Suprapubic skin (tissue), 4 donors: Measurements from ENCODE around the genes C20orf144, TP53INP2 and MMP24.

DNA sequence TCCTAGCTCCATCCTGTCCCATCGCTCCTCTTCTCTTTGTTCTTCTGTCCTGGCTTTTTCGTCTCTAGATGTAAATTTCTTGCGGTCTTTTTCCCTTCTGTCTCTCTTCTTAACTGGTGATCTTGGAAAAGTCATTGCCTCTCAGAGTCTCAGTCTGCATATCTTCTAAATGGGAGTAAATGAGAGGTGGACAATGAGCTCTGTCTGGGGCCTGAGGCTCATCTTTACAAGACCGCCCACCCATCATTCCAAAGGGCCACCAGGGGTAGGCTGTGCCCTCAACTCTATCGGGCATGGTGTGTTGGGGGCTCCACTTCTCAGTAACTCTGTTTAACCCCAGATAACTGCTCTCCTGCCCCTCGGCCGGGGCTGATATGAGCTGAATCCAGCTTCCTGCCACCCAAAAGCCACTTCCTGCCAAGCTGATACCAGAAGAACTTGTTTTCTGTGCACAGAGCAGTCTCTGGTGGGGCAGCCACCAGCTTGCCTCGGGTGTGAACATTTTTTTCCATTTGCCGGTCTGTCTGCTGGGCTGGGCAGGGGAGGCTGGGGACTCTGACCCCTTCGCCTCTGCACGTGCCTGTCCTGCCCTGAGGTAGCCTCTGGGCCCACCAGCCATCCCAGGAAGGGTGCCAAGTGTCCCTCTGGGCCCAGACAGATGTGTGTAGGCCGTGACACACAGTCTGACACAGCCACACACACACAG, 45.4 kb downstream of the NOL4L start:
- PRO-cap: no peak
- RAMPAGE, long total RNA, 4 experiments: no peak in any of the 4 experiments

GRCh38 chr20:32652785-32653262, 20.9 kb downstream of the C20orf203 start:
- PRO-cap: no peak
- RAMPAGE, long total RNA, 4 experiments: no peak in any of the 4 experiments

GRCh38 chr20:33358125-33358740, 43.1 kb downstream of the CDK5RAP1 start:
- PRO-cap: no peak
- RAMPAGE, long total RNA, 4 experiments: no peak in any of the 4 experiments

DNA sequence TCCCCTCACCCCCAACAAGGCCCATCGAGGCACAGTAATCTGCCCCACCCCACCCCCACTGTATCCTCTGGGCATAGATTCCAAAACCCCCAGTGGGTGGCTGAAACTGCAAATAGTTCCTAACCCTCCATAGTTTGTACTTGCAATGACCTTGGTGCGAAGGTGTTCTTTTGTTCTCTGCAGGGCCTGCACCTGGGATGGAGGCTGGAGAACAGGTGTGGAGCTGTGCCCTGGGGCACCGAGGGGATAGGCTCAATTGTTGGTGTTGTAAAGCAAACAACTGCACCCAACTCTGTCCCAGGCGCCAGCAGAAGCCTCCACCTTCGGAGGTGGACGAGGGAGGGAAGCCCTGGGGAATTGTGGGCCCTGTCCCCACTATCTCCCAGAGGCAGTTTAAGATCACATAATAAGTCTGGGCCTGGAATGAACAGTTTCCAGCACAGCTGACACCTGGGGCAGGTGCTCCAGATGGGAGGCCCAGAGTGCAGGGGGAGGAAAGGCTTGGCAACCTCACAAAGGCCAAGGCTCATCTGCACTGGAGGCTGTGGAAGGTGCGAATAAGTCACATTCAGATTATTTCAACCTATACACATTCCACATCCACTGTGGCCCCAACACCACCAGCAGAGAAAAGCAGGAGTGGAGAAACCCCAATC, 12.5 kb upstream of the CBFA2T2 start:
- PRO-cap: no peak
- RAMPAGE, long total RNA, 4 experiments: no peak in any of the 4 experiments

GRCh38 chr20:33662017-33662632, at the start of gene C20orf144:
TSS of gene C20orf144 (plus strand) at chr20:33662327.
- PRO-cap: no peak
- RAMPAGE, long total RNA, 4 experiments: no peak in any of the 4 experiments

- PRO-cap: no peak
- RAMPAGE, long total RNA, 4 experiments: no peak in any of the 4 experiments
Observed at GRCh38 chr20:33853372-33854047, 42.4 kb downstream of the CHMP4B start.

DNA sequence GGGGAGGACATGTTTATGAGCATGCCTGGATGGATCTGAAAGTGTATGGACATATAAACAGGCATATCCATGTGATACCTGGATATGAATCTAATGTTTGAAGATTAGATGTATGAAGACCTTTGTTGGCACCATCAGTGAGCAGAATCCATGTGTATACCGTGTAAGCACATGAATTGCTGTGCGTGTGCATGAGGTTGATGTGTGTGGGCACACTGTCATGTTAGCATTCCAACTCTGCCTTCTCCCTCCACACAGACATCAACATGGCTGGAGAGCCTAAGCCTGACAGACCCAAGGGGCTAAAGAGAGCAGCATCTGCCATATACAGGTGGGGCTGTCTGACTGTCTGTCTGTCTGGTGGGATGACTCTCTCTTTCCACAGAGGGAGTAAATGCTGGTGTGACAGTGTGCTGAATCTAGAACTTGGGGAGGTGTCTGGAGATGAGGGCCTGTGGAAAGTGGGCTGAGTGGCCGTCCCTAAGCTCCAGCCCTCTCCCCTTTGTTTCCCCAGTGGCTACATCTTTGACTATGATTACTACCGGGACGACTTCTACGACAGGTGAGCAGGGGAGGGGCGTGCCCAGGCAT, 38.6 kb downstream of the EIF2S2 start:
- PRO-cap: no peak
- RAMPAGE, long total RNA, 4 experiments: no peak in any of the 4 experiments

GRCh38 chr20:34087650-34088712, 24.1 kb downstream of the EIF2S2 start:
- PRO-cap: no peak
- RAMPAGE, long total RNA, 4 experiments: no peak in any of the 4 experiments

DNA sequence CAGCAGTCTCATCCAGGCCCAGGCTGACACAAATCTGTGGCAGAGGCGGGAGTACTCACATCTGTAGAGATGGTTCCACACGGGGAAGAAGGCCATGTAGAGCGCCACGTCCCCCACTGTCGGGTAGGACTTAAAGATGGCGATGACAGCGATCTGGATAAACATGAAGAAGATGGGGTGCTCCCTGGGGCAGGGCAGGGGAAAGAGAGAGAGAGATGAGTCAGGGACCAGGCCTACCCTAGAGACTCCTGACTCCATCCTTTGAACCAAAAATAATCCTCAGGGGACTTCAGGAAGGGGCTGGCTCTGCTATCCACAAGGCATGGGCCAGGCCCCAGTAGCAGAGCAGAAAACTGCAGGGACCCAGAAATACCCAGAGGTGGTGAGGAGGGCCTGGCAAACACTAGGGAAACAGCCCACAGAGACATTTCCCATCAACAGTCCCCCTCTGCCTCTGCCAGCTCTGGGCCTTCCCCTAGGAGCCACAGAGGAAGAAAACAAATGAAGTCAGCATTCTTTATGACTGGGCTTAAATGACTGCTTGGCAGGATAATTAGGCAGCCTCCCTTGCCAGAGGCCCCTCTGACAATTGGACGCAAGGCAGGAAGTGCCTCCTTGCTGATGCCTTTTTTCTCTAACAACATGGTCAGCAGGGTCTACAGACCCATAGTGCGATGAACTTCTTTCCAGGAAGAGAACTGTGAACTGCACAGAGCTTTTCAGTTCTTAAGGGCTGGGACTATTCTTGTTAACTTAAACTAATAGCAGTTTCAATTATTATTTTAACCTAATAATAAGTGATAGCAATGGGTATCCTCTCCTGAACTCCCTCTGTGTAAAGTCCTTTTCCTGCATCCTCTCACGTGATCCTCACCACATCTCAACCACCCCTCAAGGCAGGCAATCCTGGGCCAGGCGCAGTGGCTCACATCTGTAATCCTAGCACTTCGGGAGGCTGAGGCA, 23.3 kb downstream of the MAP1LC3A start:
- PRO-cap: no peak
- RAMPAGE, long total RNA, 4 experiments: no peak in any of the 4 experiments

GRCh38 chr20:34703440-34703792, 728 bp upstream of the TP53INP2 start:
- PRO-cap: no peak
- RAMPAGE, long total RNA, 4 experiments: no peak in any of the 4 experiments

DNA sequence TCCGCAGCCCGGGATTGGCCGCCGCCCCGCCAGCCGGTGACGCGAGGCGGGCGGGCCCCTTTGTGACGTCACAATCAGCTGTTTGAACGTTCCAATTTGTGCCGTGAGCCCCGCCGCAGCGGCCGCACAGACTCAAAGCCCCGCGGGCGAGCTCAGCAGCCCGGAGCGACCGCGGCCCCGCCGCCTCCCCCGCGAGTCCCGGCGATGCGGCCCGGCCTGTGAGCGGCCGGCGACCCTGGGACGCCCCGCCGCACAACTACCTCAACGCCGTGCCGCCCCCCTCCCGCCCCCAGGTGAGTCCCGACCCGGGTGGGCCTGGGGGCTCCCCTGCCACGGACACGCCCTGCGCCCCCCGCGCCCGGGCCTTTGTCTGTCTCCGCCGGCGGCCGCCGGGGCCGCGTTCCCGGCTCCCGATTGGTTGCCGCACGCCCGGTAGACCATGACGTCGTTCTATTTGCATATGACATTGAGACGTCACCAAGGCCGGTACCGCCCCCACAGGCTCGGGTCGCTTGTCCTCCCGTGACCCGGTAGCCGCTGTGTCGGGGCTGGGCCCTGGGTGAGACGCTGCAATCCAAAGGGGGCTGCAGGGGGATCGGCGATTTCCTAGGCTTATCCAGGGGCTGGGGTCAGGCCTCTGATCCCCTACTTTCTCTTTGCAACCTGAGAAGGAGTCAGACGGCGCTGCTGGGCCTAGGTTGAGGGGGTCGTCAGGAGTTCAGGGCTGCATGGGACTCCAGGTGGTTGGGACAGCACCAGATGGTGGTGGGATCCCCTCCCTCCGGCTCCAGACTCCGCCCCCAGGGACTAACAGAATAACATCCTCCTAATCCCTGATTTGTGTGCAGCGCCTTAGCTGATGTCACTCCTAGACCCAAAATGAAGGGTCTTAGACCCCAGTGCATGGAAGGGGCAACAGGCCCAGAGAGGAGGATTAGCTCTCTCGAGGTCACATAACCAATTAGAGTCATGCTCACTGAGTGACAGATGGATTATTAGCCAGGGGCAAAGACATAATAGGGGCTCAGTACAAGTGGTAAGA, at the start of gene TP53INP2:
Gene TP53INP2, plus strand, starts transcription at position 125 of the 1,042 bp plus-strand sequence.
- PRO-cap: bidirectional peak, plus-strand start at position 105 of the sequence, minus-strand start outside the sequence; bidirectional peak, plus-strand start at position 540 of the sequence, minus-strand start at position 368 of the sequence
- RAMPAGE, long total RNA, 4 experiments: no peak in any of the 4 experiments

DNA sequence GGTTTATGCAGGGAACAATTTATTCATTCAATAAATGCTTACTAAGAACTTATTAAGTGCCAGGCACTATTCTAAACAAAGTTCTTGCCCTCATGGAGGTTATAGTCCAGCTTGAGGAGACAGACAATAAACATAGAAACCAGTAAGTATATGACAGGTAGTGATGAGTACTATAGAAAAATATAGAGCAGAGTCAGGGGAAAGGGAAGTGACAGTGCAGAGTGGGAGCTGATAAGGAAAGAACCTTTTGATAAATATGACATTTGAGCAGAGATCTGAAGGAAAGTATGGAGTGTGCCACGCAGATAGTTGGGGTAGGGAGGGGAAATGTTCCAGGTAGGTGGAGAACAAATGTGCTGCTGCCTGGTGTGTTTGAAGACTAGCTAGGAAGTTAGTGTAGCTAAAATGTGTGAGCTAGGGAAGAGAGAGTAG, 12.1 kb downstream of the ACSS2 start:
- PRO-cap: no peak
- RAMPAGE, long total RNA, 4 experiments: no peak in any of the 4 experiments

DNA sequence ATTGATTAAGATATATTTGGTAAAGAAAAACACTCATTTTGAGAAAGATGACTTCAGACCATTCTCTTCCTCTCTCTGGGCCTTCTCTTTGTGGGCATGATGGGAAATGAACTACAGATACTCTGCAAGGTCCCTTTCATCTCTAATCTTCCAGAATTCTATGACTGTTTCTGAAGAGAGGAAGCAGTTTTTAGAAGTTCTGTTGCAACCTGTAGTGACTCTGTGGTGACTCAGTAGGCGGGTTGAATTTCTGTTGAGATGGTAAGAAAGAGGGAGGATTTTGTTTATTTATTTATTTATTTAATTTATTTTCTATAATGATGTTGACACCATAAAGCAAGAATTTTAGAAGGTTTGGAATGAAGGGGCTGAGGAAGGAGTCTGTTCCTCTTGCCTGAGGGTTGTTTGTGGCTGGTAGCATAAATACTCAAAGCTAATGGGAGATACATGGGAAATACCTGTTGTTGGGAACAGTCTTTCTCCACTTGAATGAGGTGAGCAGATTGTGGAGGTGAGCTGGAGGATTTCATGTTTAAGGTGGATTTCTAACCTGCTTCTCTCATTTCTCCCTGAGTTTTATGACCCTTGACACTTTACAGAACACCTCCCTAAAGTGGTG, 14.9 kb downstream of the ACSS2 start:
- PRO-cap: no peak
- RAMPAGE, long total RNA, 4 experiments: no peak in any of the 4 experiments

- PRO-cap: no peak
- RAMPAGE, long total RNA, 4 experiments: no peak in any of the 4 experiments
Observed at GRCh38 chr20:35024168-35024831, 68.3 kb downstream of the TRPC4AP start.

DNA sequence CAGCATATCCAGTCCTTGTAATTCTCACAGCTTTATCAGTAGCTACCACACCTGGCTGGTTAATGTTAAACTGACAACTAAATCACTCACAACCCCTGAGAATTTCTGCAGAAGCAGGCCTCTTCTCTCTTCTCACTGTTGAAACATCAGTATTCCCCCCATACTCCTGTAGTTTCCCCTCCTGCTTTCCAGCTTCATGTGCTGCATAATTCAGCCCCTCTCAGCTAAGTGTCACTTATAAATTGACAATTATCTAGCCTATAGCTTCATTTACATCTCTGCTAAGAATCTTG, 53.2 kb downstream of the TRPC4AP start:
- PRO-cap: no peak
- RAMPAGE, long total RNA, 4 experiments: no peak in any of the 4 experiments

DNA sequence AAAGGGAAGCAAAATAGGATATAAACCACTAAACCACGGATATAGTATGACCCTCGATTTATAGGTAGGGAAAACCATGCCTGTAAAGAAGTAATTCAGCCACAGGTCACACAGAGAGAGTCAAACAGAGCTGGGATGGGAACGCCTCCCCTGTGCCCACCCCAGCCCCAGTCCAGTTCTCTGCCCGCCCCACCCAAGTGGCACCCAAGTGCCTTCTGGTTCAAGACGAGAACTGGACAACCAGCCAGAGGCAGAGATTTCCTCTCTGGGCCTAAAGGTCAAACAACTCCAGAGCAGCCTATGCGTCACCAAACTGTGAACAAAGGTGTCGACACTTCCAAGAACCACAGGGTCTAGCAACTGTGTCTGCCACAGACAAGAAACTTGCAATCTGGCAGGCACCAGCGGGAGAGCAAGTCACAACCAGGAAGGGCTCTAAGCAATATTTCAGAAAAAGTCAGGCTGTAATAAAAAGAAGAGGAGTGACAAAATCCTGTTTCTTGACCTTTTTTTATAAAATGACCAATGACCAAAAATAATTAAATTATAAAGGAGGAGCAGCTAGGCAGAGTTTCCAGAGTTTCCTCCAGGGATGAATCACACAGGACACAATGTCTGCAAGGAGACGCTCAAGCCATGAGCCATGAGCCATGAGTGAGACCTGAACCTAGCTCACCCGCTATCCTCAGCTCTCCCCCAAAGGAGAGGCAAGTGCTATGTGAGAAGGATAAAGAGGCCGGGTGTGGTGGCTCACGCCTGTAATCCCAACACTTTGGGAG, 11.2 kb downstream of the EDEM2 start:
- PRO-cap: unidirectional peak, minus-strand start at position 217 of the sequence
- RAMPAGE, long total RNA, 4 experiments: no peak in any of the 4 experiments

DNA sequence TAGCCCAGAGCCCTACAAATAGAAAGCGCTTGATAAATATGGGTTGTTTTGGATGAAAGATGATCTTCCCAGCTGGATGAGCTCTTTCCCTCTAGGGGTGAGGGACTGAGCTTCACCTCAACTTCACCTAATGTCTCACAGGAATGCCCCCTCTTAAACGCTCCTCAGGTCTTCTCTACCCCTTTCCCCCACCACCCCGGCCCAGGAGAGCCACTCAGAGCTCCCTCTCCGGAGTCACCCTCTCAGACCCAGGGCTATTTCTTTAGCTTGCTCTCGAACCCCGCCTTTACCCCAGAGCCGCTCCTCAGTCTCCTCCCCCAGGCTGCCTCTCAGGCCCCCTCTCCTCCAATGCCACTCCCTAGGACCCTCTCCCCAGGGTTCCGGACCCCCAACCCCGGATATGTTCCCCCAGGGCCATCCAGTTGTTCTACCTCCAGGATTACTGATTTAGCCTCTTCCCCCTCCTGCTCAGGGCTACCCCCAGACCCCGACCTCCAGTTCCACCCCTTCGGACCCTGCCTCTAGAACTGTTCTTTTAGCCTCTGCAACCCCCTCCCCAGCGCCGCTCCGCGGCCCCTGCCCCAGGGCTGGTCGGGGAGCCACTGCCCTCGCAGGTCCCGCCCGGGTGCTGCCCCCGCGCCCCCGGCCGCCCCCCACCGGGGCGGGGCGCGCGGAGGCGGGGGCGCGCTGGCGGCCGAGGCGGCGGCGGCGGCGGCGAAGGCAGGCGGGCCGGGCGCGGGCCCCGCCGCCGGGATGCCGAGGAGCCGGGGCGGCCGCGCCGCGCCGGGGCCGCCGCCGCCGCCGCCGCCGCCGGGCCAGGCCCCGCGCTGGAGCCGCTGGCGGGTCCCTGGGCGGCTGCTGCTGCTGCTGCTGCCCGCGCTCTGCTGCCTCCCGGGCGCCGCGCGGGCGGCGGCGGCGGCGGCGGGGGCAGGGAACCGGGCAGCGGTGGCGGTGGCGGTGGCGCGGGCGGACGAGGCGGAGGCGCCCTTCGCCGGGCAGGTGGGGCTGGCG, at the start of gene MMP24:
Gene MMP24, plus strand, starts transcription at position 705 of the 1,011 bp plus-strand sequence.
- PRO-cap: no peak
- RAMPAGE, long total RNA, 4 experiments: no peak in any of the 4 experiments

GRCh38 chr20:35265707-35266067, 12.2 kb downstream of the MMP24OS start:
- PRO-cap: no peak
- RAMPAGE, long total RNA, 4 experiments: no peak in any of the 4 experiments

GRCh38 chr20:35300206-35300807, 8.1 kb upstream of the FAM83C start:
- PRO-cap: no peak
- RAMPAGE, long total RNA, 4 experiments: no peak in any of the 4 experiments

DNA sequence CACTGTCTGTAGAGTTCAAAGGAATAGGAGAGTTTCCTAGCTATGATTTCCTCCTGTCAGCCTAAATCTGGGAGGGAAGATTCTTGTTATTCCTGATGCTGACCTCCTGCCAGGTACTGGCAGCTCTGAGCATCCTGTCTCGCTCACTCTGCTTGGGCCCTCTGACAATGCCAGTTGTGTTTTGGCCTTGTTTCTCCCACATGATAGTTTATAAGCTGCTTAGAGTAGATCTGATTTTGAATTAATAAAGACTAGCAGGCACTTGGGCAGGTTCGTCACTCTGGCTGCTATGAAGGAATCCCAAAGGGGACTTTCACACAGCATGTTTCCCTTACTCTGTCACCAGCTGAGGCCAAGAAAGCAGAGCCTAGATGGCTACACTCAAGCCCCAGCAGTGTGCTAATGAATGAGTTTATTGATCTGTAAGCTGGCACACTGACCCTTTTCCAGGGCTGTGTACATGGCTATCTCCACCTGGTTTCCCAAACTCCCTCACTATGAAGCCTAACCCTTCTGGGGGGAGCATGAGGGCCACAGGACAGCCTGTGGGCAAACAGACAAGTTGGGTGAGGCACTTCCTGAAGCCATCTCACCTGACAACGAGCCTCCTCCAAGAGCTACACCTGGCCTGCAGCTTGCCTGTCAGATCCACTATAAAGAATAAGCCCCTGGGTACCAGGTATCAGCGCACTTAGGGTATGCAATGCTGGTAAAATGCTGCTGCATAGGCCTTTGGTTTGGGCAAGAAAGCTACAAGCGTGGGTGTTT, 52.2 kb downstream of the UQCC1 start:
- PRO-cap: no peak
- RAMPAGE, long total RNA, 4 experiments: no peak in any of the 4 experiments